ENCODE results near the genes SPSB2 and C1RL.

- PRO-cap = no peak
Observed at GRCh38 chr12:6729101-6729683, 5.3 kb downstream of the COPS7A start.

GRCh38 chr12:6770075-6771070 lies 1.9 kb upstream of the LAG3 start:
- PRO-cap = no peak

DNA sequence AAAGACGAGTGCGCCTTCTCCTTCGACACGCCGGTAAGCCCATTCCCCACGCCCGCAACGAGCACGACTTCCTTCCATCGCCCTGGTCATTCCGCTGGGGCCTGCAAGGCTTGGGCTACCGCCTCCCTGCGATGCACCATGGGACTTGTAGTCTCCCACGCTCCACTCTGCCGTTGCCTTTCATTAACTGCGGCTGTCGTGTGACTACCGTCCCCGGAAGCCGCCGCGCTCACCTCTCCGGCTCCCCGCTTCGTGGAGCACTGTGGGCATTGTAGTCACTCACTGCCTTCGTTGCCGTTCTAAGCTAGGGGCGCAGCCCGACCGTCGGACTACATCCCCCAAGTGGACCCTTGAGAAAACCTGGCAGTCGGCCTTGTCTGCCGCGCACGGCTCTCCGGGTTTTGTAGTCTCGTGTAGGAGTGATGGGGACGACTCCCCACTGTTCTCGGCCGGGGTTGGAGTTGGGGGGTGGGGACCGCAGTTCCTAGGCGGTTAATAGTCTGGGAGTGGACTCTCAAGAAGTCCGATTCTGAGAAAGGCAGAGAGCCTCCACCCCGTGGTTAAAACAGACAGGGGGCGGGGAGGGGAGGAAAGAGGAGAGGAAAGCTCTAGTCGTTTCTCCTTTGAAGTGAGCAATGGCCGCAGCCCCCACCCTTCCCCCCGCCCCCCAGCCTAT lies 446 bp downstream of the USP5 start:
- PRO-cap = unidirectional peak, plus-strand start at position 572 of the sequence

DNA sequence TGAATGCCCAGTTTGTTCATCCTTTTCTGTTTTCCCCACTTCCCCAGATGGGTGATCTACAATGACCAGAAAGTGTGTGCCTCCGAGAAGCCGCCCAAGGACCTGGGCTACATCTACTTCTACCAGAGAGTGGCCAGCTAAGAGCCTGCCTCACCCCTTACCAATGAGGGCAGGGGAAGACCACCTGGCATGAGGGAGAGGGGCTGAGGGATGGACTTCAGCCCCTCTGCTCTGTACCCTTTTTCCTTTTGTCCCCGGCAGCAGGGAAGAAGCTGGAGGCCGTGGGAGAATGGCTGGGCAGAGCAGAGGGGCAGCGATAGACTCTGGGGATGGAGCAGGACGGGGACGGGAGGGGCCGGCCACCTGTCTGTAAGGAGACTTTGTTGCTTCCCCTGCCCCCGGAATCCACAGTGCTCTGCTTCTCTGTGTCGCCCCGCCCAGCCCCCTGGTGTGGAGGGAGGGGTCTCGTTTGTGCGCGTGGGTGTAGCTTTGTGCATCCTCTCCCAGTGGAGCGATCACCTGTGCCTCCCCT lies 1.3 kb upstream of the TPI1 start:
- PRO-cap = no peak

DNA sequence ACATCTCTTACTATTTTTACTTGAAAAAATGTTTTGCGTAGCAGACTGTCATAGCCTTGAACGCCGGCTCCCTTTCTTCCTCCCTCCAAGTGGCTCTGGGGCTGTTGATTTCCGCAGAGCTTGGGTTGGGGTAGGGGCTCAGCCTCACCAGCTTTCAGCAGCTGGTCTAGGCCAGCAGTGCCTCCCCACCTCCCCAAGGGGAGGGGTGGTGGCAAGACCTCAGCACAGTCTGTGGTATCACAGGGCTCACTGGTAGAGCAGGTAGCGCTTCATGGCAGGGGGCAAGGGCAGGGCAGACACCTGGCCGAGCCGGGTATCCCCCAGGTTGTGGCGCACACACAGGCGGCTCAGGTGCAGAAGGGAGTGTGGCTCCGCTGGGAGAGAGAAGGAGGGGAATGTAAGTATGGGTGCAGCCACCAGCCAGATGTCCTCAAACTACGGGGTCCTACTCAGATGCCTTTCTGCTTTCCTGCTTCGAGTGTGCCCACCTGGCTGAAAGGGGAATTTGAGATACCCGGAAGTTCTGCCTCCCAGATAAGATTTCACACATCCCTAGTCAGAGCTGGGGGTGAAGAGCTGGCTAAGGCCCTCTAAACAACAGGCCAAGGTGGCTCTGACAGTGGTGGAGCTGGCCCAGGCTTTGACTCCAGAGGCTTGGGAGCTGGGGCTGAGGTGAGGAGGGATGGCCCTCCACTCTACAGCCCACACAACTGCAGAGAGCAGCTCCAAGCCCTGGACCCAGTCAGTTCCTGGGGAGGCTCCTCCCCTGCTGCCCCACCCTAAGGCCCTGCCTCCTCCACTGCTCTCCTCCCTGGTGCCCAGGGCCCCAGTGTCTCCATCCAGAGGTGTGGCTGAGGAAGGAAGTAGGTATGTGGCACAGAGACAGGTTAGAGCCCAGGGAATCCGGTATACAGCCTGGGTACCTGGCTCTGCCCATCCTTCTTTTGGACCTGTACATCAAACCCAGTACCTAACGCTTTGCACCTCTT lies 1.9 kb downstream of the SPSB2 start:
- PRO-cap = no peak

- PRO-cap = bidirectional peak, plus-strand start at chr12:6873519, minus-strand start at chr12:6873357; bidirectional peak, plus-strand start at chr12:6873921, minus-strand start at chr12:6873895
Observed at GRCh38 chr12:6873019-6874283, at the start of gene SPSB2. SPSB2 (minus strand) TSS chr12:6873303.

GRCh38 chr12:6925321-6925822 lies 2.4 kb upstream of the ATN1 start:
- PRO-cap = bidirectional peak, plus-strand start at chr12:6925722, minus-strand start at chr12:6925677

GRCh38 chr12:6952620-6953047 lies 1.5 kb downstream of the PTPN6 start:
- PRO-cap = no peak

DNA sequence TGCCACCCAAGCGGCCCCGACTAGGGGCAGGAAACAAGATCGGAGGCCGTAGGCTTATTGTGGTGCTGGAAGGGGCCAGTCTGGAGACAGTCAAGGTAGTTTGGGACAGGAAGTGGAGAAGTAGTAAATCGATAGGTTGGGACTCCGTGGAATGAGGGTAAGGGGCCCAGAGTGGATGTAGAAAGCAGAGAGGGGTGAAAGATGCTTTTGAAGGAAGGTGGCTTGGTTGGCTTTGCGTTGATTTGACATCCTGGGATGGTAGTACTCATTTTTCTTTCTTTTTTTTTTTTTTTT lies 231 bp downstream of the EMG1 start:
- PRO-cap = no peak

DNA sequence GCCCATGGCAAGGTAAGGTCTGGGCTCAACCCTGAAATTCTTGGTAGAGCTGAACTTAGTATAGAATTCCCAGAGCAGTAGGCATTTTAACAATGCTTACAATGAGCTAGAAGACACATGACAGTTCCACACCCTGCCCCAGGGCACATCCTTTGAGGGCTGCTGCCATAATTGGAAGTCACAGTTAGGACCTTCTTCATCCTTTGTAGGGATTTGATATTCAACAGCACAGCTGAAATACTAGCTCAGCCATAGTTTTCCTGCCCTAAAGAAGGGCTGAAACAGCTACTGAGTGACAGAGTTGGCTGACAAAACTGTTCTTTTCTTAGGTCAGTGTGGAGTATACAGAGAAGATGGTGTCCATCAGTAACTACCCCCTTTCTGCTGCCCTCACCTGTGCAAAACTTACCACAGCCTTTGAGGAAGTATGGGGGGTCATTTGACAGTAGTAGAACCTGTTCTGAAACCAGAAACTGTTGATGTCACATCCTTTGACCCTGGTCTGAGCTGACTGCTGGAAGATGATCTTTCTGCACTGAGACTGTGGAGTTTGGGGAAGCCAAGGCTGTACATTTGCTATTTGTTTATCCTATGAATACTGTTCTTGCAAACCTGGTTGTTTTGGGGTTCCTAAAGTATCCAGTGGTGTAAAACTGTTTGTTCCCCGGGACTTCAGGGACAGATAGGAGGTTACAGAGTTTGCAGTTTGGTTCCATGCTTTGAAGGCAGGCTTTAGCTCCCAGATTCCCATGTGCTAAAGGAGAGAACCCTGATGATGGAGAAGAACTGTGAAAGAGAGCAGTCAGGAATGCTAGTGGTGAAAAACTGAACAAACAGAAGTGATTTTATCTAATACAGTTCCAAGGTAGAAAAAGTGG lies 4.9 kb downstream of the EMG1 start:
- PRO-cap = no peak

- PRO-cap = no peak
Observed at GRCh38 chr12:6981079-6982137, 10.7 kb downstream of the EMG1 start.

GRCh38 chr12:7018991-7019325 lies 682 bp upstream of the LPCAT3 start:
- PRO-cap = bidirectional peak, plus-strand start at chr12:7019035, minus-strand start at chr12:7018780

DNA sequence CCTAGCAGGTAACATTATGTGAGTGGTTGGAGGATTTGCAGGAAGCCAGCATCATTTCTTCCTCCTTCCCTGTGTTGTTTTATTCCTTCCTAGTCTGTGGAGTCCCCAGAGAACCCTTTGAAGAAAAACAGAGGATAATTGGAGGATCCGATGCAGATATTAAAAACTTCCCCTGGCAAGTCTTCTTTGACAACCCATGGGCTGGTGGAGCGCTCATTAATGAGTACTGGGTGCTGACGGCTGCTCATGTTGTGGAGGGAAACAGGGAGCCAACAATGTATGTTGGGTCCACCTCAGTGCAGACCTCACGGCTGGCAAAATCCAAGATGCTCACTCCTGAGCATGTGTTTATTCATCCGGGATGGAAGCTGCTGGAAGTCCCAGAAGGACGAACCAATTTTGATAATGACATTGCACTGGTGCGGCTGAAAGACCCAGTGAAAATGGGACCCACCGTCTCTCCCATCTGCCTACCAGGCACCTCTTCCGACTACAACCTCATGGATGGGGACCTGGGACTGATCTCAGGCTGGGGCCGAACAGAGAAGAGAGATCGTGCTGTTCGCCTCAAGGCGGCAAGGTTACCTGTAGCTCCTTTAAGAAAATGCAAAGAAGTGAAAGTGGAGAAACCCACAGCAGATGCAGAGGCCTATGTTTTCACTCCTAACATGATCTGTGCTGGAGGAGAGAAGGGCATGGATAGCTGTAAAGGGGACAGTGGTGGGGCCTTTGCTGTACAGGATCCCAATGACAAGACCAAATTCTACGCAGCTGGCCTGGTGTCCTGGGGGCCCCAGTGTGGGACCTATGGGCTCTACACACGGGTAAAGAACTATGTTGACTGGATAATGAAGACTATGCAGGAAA lies 9.5 kb downstream of the C1S start:
- PRO-cap = no peak

DNA sequence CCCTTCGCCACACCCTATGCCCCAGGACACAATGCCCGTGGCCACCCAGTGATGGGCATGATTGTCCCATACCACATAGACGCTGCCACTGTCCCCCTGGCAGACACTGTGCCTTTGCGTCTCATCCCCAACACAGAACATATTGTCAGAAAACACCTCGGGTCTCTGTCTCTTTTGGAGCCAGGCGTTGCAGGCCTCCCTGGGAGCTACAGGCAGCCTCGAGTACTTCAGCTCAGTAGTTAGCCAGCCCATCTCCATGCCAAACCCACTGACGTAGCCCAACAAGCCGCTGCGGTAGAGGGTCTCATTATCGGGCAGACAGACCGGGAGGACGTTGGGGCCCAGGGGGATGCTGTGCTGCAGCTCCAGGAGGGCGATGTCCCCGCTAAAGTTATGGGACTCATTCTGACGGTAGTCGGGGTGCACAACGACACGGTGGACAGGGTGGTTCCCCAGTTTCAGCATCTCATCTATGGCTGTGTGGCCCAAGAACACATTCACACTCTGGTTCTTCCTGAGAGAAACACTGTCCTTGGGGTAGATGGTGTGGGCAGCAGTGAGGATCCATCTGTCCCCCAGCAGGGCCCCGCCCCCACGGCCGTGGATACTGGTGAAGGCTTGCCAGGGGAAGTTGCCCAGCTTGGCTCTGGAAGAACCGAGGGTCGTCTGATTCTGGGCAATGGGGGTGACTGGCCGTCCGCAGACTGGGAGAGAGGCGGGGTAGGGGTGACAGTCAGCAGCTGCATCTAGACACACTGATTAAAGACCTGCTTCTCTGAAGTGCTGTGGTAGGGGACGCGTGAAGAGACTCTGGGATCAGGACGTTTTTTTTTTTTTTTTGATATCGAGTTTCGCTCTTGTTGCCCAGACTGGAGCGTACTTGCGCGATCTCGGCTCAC lies 4.5 kb upstream of the C1R start:
- PRO-cap = unidirectional peak, minus-strand start at position 706 of the sequence

DNA sequence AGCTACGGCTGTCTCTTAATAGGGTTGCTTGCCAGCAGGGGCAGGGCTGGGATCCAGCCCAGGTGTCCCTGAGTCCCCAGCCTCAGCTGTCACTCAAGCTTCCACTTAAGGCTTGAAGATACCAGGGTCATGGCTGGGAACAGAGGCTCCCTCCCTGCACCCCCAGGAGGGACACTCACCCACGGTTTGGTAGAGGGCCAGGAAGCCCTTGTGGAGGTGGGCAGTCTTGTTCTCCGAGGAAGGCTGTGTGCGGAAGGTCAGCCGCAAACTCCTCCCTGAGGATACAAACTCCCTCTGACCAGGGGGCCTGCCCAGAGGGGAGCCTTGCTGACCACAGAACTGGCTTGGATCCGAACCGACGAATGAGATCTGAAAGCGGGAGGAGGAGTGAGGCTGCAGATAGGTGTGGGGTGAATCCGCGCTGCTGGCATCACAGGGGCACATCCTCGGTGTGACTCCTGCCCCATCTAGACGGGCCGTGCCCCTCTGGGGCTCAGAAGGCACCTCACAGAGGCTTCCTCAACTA lies 7.2 kb downstream of the C1RL start:
- PRO-cap = no peak

- PRO-cap = bidirectional peak, plus-strand start at chr12:7109079, minus-strand start at chr12:7109134; bidirectional peak, plus-strand start at chr12:7109345, minus-strand start at chr12:7109214
Observed at GRCh38 chr12:7109015-7109464, at the start of gene C1RL. C1RL (minus strand) TSS chr12:7109214.

DNA sequence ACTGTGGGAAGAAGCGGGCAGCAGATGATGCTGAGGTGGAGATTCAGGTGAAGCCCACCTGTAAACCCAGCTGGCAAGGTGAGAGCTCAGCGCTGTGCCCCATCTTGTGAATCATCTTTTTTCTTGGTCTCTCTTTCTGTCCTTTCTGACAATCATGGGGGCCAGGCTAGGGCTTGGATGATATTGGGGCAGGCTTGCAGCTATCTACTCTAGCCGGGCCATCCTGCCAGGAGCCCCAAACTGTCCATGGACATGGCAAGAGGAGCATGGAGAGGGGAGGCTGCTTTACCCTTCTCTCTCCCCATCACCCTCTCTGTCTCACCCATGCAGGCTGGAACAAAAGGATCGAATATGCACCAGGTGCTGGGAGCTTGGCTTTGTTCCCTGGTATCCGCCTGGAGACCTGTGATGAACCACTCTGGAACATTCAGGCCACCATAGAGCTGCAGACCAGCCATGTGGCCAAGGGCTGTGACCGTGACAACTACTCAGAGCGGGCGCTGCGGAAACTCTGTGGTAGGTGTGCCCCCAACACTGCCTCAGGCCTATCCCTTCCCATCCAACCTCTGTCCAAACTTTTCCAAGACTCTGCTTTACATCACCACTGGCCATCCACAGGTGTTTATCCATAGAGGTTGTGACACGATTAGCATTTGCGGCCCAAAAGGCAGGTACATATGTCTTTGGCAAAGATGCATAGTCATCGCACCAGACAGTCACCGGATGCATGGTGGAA lies 5.9 kb downstream of the CLSTN3 start:
- PRO-cap = no peak

DNA sequence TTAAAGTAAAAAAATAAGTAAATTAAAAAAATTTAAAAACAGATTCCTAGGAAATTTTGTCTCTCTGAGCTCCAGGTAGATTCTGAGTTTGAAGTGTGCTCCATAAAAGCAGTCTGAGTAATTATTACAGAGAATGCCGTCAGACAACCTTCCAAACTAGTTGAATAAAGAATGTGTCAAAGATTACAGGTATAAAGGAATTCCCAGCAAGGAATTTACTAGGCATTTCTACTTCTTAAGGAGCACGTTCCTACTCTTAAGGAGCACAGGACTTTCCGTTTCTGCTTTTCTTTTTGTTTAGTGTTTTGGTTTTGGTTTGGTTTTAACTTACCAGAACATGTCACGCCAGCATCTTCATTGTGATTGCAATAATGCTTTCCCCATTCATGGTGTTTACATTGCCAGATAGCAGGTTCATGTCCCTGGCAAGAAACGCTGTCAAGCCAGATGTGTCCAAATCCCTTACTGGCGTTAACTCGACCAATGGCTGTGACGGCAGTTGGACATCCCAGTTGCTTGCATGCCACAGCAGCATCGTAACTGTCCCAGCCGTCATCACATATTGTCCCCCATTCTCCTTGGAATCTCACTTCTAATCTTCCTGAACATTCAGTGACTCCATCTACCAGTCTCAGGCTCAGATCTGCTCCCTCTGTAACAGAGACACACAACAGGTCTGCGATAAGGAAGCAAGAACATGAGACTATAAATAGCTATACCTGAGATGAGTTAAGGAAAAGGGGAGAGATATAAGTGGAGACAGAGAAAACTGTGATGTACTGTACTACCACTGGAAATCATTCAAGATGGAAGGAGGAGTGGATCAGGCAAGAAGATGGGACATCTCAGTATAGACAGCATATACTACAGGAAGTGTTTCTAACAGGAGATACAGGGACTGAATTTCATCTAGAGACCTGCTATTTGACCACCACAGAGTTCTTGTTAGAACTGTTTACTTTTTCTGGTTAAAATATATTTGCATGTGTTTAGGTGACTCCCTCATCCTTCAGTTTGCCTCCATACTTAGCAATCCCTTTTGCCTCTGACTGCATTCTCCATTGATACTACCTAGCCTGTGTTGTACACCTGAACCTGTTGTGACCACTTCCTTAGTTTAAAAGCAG lies 6.7 kb downstream of the CD163 start:
- PRO-cap = no peak

DNA sequence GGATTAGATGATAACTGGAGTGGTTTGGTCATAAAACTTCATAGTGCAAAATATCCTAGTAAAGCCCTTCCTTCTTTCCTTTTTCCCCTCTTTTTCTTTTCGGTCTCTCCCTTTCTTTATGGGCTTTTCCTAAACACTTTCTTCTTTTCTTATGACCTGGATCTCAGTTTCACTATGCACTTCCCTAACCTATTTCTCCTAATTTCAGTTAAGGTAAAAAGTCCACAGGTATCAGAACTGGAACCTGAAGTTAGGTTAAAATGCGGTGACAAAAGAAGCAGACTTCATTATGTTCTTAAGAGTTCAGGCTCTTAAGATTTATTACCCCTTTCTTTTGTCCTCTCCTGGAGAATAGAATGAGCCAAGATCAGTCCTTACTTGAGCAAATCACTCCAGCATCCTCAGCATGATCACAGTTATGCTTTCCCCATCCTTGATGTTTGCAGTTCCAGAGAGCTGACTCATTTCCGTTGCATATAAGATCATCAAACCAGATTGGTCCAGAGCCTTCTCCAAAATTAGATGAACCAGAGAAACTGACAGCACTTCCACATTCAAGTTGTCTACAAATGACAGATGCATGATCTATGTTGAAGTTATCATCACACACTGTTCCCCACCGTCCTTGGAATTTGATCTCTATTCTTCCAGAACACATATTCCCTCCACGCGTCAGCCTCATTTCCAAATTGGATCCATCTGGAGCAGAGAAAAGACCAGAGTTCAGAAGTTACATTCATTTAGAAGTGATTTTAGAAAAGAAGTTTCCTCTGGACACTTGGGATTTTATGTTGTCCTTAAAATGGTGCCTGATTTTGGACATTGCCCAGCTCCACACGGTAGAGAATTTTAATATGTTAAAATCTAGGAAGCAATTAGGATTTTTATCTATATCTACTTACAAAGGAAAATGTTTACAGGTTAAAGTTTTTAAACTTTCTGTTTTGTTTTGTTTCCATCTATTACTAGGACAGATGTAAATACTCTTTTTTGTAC lies 4.8 kb downstream of the CD163 start:
- PRO-cap = no peak

GRCh38 chr12:7555537-7556259 lies 52.1 kb upstream of the CD163 start:
- PRO-cap = no peak